Occipital lobe (tissue), 2 donors: Measurements from ENCODE around the genes CATSPERE, DESI2, COX20 and EFCAB2.

- RAMPAGE, long total RNA = no peak
Measured at GRCh38 chr1:244067843-244068374, 16.8 kb downstream of the ZBTB18 start.

- RAMPAGE, long total RNA = no peak
Measured at GRCh38 chr1:244324691-244325329, 27.6 kb upstream of the C1orf100 start.

GRCh38 chr1:244366889-244367397, 14.5 kb downstream of the C1orf100 start:
- RAMPAGE, long total RNA = no peak

- RAMPAGE, long total RNA = no peak
Measured at GRCh38 chr1:244460909-244462241, at the start of gene CATSPERE. CATSPERE (plus strand) TSS chr1:244461273.

DNA sequence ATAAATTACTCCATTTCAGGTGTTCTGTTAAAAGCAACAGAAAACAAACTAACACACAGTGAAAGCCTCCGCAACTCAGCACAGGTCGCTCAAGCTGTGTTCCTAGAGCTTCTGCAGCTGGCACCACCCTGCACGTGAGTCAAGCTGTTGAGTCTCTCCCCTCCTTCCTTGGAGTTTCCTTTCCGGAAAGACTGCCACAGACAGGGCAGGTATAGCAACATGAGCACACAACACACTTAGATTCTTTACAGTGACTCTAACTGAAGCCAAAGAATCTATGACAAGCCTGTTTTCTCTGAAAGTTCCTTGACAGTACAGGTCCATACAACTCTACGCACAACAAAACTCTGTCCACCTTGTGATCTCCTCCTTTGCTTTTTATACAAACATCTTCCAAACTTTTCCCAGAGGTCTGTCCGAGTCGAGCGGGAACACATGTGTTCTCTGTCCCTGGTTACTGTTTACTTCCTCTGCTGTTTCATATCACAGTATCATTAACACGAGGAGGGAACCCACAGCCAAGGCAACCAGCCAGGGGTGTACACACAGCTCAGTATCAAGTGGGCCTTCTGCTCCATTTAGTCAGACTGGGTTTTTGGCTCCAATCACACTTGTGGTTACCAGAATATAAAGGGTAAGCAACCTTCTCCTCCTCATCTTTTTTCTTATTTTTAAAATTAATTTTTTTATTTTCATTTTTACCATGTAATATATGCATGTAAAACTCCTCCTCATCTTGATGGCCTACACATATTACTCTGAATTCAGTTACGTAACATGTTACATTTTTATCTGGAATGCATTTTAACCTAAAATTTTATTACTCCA, 38.6 kb upstream of the DESI2 start:
- RAMPAGE, long total RNA = no peak

- RAMPAGE, long total RNA = no peak
Measured at GRCh38 chr1:244652814-244653906, at the start of gene DESI2. DESI2 (plus strand) TSS chr1:244653126.

DNA sequence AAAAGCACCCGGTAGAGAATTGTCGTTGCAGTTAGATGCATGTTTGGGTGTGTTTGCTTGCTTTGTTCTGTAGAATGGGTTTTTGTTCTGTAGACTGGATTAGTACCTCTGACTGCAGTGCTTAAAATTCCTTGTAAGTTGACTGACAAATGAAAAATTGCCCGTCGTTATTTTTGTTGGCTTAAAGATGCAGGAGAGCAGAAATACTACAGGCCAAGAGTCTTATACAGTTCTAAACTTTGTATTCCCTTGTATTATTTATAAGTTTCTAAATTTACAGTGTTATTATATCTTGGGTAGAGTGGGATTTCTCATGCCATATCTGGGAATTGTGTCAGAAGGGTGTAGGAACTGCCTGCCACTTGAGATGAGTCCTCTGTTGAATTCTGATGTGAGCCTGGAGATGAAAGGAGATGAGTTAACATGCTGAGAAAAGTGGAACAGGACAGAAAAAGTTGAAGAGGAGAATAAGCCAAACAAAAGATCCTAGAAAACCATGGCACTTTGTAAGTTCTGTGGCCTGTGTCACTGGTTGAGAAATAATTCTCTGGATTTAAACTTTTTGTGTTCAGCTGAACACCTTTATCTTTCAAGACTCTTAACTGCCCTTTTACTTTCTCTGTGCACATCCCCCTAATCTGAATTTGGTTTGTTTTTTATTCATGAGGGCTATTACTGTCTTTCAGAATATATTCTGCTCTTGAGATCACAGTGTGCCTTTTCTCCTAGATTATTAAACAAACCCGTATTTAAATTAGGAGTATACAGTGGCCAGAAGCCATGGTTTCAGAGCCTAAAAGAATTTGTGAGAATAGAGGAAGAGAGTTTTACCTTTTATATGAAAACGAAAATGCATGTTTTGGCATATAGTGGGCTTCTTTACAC, 1.5 kb downstream of the DESI2 start:
- RAMPAGE, long total RNA = no peak

DNA sequence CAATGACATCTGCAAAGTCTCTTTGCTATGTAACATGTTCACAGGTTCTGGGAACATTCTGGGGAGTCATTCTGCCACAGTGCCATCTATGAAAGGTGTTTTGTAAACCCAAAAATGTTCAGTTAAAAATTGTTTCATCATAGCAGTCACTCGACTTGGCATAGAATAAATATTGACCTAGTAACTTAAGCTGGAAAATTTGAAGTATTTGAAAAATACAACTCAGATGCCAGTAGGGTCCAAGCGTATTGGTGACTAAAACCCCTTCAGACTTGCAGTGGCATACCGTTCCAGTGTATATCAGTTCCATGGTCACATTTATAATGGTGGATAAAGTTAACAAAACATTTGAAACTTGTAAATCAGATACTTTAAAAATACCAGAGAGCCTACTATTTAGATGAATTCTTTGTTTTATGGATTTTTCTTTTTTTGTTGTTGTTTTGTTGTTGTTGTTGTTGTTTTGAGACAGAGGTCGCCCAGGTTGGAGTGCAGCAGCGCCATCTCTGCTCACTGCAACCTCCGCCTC, 6.9 kb downstream of the DESI2 start:
- RAMPAGE, long total RNA = no peak

GRCh38 chr1:244835621-244835995, at the start of gene COX20:
COX20 (plus strand) TSS chr1:244835658.
- RAMPAGE, long total RNA = start-site peak on the plus strand at chr1:244835625-244835717, 4,440 and 3,609 reads in 2 replicates

- RAMPAGE, long total RNA = no peak
Measured at GRCh38 chr1:244839904-244841144, 4.9 kb downstream of the COX20 start.

DNA sequence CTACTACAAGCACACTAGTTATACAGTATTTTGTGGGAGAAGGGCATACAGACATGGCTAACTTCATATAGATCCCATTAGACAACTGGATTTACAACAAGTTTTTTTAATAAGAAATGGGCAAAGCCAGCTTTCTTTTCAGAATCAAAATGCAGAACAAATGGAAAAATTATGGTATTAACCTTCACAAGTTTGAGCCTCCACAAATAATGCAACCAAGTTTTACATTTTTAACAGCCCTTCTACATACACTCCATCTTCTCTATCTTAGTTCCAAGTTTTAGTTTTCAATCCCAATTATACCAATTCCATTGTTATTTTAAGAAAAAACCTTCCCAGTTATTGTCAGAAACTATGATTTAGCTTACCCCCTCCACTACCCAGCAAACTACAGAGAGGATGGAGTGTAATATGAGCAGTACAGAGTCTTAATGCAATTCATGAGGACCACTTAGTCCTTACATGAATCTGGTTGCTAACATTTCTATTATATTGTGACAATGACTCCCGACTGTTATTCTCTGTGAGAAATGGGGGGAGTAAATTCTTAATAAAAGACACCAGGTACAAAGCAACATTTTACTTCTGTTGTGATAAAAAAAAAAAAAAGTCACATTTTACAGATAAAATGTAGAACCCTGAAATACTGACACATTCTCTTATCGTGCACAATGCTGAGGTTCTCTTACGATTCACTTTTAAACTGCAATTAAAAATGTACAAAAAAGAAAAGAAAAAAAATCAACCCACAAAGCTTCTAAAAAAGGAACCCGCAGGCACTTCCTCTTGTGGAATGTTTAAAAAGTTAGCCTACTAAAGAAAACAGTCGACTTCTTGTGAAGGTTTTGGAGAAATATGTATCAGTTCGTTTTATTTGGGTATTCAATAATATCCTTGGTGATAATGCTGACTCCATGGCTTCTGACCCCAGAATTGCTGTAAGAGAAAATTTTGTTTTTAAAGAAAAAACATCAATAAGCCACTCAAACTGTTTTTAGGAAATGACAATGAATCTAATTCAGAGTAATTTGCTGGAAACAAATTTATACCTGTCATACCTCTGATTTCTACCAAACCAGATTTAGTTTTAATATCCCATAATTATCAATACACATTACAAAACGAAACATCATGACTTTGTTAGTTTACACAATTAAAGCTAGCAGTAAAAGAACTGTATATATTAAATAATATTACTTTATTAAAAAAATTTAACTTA, 10.4 kb downstream of the HNRNPU start:
- RAMPAGE, long total RNA = no peak

GRCh38 chr1:244957456-244958121, 11.9 kb upstream of the EFCAB2 start:
- RAMPAGE, long total RNA = no peak

DNA sequence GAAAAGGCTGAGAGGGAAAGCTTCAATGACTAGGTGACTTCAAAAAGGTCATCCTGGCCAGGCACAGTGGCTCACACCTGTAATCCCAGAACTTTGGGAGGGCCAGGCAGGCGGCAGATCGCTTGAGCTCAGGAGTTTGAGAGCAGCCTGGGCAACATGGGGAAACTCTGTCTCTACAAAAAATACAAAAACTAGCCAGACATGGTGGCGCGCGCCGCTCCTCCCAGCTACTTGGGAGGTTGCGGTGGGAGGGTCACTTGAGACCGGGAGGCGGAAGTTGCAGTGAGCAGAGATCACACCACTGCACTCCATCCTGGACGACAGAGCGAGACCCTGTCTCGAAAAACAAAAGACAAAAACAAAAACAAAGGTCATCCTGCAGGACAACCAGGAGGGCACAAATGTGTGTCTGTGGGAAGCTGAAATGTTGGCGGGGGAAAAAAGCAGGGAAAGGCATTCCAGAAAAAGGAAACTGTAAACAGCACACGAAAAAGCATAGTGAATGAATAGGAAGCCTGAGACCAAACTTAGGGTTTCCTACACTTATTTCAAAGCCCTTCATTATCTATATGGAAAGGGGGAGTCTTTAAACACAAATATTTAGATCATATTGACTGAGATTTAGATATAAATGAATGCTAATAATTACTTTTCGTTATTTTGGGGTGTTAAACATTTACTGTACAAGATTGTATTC, 988 bp upstream of the EFCAB2 start:
- RAMPAGE, long total RNA = no peak

DNA sequence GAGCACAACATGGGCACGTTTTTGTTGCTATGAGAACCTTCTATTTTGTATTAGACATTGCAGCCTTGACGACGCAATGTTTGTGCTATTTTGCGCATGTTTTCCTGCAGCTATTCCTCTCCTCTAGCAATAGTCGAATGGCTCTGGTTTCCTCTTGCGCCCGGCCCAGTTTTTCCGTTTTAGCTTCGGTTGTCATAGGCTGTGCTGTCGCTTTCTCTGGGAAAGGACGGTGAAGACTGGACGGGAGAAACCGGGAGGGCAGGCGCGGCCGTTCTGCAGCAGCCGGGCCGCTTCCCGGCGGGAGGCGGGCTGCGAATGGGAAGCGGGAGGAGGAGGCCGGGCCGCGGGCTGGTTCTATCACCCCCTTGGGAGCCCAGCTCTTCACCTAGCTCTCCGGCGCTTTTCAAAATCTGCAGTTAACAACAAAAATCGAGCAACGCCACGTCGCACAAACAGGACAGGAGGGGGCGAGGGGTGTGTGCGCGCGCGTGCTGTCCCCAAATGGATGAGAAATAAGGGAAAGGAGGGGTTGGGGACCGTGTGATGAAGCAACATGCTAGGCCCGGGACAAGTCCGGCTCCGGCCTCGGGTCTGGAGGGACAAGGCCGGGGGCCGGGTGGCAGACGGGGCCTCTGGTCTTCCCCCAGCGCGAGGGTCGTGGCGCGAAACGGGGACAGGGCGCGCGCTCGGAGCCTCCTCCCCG, at the start of gene EFCAB2:
EFCAB2 (plus strand) TSS at position 113 of the 703 bp plus-strand sequence.
- RAMPAGE, long total RNA = no peak

DNA sequence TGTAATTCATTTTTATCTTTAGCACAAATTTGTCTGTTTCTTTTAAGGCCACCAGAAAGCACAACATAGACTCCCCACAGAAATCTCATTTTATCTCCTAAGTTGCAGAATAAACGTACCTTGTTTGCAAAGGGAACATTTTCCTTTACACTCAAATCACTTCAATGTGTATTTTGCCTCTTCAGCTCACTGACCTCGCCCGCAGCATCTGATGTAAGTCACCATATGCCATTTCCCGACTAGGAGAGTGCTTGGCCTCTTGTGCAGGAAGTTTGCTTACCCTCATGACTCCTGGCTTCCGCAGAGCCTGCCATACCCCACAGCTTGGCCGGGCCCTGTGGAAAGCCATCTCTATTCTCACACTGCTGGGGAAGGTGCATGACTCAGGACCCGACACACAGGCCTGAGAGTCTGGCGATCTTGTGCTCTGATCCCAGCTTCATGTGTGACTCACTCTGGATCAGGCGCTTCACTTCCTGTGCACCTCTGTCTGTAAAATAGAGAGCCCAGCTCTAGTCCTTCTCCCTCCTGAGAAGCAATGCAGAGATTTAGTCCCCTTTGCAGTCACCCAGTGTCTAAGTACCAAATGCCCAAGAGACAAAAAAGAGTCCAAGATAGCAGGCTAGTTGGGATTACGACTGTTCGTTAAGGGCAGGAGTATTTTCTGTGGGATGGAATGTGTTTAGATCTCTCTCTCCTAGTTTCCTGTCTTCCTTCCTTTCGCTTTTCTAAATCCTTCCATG, 63.0 kb upstream of the KIF26B start:
- RAMPAGE, long total RNA = no peak

DNA sequence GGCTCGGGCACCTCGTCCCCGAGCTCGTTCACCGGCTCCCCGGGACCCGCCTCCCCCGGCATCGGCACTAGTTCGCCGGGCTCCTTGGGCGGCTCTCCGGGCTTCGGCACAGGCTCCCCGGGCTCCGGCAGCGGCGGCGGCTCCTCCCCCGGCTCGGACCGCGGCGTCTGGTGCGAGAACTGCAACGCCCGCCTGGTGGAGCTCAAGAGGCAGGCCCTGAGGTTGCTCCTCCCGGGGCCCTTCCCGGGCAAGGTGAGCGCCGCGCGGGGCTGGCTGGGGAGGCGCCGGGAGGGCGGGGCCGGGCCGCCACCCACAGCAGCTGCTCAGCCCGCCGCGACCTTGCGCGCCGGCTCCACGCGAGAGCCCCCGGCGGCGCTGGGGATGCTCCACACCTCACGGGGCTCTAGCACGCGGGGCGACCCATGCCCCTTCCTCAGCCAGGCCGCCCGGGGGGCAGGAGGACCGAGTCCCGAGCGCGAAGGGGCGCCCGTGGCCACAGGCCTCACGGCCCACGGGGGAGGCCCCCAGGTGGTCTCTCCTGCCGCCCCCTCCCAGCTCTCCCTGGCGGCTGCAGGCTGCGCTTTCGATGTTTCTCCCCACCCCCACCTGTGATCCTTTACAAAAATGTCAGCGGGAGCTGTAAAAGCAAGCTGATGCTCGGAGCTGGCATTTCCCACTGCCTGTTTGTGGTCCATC, 1.8 kb downstream of the KIF26B start:
- RAMPAGE, long total RNA = no peak

- RAMPAGE, long total RNA = no peak
Measured at GRCh38 chr1:245234234-245235307, 79.8 kb downstream of the KIF26B start.

- RAMPAGE, long total RNA = no peak
Measured at GRCh38 chr1:245550436-245551108, 395.8 kb downstream of the KIF26B start.

- RAMPAGE, long total RNA = no peak
Measured at GRCh38 chr1:245599300-245599673, 444.5 kb downstream of the KIF26B start.

GRCh38 chr1:245808381-245808814, 653.6 kb downstream of the KIF26B start:
- RAMPAGE, long total RNA = no peak